Mesenchymal stem cell of Wharton's jelly (primary cell): ENCODE results near the genes METTL25, C12orf29 and KERA.

DNA sequence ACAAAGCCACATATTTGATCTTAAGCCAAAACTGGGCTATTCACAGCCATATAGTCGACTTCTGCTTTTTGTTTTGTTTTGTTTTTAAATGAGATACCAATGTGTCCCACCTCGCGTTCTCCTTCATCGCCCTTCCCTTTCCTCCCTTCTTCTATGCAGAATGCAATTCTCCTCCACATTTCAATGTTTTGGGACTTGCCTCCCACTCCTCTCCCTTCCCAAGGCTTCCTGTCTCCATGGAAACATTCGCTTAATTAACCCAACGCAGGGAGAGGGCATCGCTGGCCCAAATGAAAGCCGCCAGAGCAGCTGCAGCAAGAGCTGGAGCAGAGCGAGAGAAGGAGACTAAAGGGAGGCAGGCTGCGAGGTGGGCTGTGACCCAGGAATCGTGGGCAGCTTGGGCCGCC lies 43.6 kb upstream of the PTPRQ start:
- CAGE, long polyA plus RNA, result no peak

- CAGE, long polyA plus RNA, result no peak
Measured at GRCh38 chr12:80445075-80445663, 1.1 kb downstream of the PTPRQ start.

DNA sequence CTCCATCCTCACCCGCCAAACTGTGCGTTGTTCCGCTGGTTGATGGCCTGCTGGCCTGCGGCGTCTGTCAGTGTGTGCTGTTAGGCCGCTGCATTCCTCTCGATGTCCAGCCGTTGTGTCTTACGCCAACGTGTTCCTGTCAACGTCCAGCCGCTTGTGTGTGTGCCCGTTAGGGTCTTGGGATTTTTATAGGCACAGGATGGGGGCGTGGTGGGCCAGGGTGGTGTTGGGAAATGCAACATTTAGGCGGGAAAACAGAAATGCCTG lies 69.2 kb downstream of the PTPRQ start:
- CAGE, long polyA plus RNA, result no peak

DNA sequence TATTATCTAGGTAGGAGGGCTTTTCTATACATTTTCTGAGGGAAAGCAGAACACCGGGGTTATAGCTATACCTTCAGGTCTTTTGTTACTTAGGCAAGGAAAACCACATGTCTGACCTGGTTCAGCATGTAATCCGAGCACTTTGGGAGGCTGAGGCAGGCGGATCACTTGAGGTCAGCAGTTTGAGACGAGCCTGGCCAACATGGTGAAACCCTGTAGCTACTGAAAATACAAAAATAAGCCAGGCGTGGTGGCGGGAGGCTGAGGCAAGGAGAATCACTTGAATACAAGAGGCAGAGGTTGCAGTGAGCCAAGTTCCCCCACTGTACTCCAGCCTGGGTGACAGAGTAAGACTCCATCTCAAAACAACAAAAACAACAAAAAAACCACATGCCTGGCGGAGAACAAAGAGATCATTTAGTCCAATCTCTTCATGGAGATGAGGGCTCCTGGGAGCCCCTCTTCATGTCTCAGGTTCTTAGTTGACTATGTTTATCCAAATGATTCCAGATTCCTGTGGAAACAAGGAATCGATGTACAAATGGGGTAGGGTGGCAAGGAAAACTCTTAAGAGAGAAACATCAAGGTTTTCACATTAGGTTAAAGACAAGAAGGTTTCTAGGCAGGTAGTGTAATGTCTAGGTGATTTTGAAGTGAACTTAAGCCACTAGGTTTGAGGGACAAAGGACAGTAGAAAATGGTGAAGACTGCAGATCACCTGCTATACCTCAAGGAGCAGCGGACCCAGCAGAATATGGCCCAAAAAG lies 177.7 kb downstream of the ACSS3 start:
- CAGE, long polyA plus RNA, result no peak

- CAGE, long polyA plus RNA, result no peak
Measured at GRCh38 chr12:82358057-82359050, at the start of gene METTL25. Gene METTL25 (plus strand): TSS chr12:82358529.

DNA sequence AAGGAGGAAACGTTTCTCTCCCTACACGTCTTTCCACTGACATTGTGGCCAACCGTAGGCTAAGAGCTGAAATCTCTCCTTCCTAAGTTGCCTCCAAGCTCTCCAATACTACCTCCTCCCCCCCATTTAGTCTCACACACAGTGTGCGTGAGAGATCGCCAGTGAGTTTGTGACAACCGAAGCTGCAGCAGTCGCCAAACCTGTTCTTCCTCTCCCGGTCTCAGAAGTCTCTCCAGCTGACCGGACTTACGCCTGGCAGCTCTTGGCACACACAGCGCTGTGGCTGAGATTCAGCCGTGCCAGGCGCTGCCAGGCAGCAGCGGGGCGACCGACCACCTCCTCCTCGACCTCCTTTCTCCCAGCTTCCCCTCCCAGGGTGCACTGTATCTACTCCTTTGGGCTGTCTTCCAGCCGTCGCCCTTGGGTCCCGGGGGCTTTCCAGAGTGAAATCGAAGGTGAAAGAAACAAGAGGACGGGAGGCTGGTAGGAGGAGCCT lies 385 bp upstream of the TMTC2 start:
- CAGE, long polyA plus RNA, result no peak

GRCh38 chr12:84911057-84911602 lies 1.5 kb downstream of the SLC6A15 start:
- CAGE, long polyA plus RNA, result no peak

DNA sequence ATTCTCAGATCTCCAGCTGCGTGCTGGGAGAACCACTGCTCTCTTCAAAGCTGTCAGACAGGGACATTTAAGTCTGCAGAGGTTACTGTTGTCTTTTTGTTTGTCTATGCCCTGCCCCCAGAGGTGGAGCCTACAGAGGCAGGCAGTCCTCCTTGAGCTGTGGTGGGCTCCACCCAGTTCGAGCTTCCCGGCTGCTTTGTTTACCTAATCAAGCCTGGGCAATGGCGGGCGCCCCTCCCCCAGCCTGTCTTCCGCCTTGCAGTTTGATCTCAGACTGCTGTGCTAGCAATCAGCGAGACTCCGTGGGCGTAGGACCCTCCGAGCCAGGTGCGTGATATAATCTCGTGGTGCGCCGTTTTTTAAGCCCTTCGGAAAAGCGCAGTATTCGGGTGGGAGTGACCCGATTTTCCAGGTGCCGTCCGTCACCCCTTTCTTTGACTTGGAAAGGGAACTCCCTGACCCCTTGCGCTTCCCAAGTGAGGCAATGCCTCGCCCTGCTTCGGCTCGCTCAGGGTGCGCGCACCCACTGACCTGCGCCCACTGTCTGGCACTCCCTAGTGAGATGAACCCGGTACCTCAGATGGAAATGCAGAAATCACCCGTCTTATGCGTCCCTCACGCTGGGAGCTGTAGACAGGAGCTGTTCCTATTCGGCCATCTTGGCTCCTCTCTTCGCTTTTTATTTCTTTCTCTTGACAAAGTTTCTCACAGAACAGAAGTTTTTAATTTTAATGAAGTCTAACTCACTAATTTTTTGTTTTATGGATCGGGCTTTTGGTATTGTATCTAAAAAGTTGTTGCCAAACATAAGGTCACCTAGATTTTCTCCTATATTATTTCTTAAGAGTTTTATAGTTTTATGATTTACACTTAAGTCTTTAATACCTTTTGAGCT lies 38.0 kb downstream of the ALX1 start:
- CAGE, long polyA plus RNA, result no peak

DNA sequence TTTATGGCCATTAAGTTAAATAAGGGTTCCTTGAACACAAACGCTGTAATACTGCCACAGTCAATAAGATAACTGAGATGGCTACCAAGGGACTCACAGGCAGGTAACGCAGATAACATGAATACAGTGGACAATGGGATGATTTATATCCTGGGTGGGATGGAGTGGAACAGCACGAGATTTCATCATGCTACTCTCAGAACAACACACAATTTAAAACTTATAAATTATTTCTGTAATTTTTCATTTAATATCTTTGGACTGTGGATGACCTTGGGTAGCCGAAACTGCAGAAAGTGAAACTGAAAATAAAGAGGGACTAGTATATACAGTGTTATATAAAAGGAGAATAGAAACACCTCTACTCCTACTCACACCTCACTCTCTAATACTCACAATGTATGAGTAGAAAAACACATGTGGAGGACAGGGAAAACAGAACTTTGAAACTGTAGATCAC lies 367.3 kb downstream of the C12orf50 start:
- CAGE, long polyA plus RNA, result no peak

DNA sequence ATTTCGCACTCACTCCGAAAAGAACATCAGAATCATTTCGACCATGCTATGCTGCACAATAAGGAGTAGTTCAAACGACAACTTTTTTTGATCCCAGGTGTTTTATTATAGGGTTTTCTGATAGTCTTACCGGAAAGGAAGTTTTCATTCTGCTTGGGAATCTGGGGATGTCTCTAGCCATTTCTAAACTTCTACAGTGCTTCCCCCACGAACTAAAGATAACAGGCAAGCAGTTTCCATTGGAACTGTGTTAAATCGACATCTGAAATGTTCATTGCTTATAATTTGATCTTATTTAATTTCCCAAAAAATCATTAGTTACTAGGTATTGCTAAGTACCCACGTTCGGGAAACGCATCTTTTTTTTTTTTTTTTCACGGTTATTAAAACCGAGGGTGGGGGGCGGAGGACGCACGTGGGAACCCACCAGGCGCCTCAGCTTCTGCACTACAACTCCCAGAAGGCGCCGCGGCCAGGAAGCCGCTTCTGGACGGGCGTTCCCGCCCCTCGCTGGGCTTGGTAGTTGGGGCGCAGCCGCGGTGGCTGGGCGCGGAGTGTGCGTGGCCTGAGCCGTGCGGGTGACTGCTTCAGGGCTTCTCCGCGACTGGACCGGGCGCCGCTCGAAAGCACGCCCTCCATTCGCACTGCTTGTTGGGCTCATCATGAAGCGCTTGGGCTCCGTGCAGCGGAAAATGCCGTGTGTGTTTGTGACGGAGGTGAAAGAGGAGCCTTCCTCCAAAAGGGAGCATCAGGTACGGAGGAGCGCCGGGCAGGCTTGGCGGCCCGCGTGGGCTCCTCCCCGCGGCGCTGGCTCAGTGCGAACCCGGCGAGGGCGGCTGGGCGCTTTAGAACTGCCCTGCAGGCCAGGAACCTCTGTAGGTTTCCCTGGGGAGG lies at the start of gene C12orf29:
Gene C12orf29 (plus strand): TSS at position 550 of the 894 bp plus-strand sequence.
- CAGE, long polyA plus RNA, result no peak

DNA sequence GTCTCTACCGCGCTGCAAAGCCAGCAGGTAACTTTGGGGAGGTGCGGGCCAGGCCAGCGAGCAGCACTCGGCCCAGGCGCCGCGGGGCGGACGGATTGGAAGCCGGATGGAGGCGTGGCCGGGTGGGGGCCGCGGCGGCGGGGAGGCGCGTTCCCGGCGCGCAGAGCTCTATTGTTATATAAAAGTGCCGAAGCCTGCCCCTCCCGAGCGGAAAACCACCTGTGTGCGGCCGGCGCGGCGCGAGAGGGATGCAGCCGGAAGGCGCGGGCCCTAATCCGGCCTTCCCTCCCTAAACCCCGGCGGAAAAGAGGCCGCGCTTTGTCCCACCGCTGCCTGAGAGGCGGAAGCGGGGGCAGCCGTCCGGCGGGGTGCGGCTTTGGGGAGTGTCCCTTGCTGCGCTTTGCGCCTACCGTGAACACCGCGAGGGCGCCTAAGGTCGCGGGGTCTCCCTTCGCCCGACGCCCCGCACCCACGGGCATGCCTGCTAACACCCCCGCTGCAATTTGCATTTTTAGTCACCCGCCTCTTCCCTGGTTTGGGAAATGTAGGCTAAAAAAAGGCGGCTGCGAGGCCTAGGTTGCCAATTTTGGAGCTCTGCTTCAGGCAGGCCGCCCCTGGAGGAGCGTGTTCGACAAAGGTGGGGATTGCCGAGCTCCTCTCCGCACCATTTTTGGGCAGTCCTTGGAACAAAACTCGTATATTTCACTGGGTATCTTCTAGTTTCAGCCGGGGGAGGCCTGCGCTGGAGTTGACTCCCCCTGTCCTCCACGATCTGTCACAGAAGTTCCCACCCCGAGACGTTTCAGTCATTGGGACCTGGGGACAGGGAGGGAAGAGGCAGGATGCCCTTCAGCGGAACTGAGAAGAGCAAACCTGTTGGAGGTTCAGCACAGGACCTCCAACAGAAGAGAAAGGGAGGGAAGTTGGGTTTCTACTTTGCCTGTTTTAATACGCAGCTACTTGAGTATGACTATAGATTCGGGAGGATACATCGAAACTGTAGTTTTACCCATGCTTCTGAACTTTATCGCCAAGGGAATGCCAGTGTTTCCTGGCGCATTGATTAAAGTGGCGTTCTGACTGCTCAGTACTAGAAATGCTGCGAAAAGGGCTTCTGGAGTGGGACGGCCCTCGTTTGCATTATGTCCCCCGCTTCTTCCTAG lies 2.0 kb upstream of the DUSP6 start:
- CAGE, long polyA plus RNA, result no peak

GRCh38 chr12:89384723-89385231 lies 32.5 kb upstream of the DUSP6 start:
- CAGE, long polyA plus RNA, result no peak

GRCh38 chr12:89640630-89641153 lies 67.9 kb downstream of the ATP2B1 start:
- CAGE, long polyA plus RNA, result no peak

- CAGE, long polyA plus RNA, result no peak
Measured at GRCh38 chr12:89700401-89700961, 8.2 kb downstream of the ATP2B1 start.

- CAGE, long polyA plus RNA, result no peak
Measured at GRCh38 chr12:89709247-89709888, 730 bp upstream of the ATP2B1 start.

- CAGE, long polyA plus RNA, result no peak
Measured at GRCh38 chr12:89942760-89943317, 234.2 kb upstream of the ATP2B1 start.

- CAGE, long polyA plus RNA, result no peak
Measured at GRCh38 chr12:90938482-90938878, 16.5 kb downstream of the CCER1 start.

DNA sequence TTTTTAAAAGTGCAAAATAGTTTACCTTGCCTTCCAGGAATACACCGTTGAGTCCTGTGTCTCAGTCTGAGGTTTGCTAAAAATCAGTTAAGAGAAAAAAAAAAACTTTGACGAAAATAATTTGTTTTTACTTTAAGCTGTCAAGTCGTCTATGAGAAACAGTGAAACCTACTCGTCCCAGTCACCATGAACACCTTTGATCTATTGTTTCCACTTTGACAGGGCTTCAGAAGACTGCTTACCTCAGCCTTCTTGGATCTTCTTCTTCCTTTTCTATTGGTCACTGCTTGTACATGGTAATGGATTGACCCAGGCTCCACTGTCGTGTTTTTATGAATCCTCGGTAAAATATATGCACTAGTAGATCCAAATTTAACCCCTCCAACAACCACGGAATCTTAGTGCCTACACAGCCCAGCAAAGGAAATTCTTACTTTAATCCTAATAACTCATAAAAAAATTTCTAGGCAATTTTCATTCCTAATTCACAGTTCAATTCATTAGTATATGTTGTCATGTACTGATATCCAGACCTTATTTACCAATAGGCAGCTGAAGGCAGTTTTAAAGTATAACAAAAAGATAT lies at the start of gene KERA:
Gene KERA (minus strand): TSS at position 306 of the 586 bp plus-strand sequence.
- CAGE, long polyA plus RNA, result no peak

DNA sequence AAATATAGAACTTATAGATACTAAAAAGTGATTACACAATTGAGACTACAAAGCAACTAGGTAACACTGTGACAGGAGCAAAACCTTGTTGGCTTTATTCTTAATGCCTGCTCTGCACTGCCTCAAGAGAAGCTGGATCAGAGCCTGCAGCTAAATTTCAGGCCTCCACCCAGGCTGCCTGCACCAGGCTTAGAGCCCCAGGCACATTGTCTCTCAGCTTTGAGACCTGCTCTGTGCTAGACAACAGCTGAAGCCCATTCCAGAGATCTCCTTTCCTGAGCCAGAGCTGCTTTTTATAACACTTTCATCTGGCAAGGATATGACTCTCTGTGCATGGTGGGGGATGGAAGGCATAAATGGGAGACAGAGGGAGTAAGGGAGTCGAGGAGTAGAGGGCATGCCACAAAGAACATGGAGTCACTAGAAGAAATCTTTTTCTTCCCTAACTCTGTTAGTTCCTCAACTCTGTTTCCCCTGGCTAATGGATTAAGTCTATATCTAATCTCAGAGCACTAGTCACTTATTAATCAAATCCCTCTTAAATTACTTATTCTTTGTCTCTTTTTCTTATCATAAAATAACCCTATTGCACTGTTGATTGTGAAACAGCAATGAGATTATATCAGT lies 27.1 kb upstream of the LUM start:
- CAGE, long polyA plus RNA, result no peak

- CAGE, long polyA plus RNA, result no peak
Measured at GRCh38 chr12:91180447-91180959, 2.1 kb downstream of the DCN start.